ENCODE results near the gene TUBA8.

GRCh38 chr22:11859513-11859965, 3668.5 kb upstream of the OR11H1 start:
- PRO-cap = no peak

GRCh38 chr22:12601796-12602670, 2926.0 kb upstream of the OR11H1 start:
- PRO-cap = no peak

GRCh38 chr22:16581876-16582135, 10.8 kb downstream of the CCT8L2 start:
- PRO-cap = no peak

- PRO-cap = no peak
Observed at GRCh38 chr22:16679633-16680059, 87.0 kb upstream of the CCT8L2 start.

DNA sequence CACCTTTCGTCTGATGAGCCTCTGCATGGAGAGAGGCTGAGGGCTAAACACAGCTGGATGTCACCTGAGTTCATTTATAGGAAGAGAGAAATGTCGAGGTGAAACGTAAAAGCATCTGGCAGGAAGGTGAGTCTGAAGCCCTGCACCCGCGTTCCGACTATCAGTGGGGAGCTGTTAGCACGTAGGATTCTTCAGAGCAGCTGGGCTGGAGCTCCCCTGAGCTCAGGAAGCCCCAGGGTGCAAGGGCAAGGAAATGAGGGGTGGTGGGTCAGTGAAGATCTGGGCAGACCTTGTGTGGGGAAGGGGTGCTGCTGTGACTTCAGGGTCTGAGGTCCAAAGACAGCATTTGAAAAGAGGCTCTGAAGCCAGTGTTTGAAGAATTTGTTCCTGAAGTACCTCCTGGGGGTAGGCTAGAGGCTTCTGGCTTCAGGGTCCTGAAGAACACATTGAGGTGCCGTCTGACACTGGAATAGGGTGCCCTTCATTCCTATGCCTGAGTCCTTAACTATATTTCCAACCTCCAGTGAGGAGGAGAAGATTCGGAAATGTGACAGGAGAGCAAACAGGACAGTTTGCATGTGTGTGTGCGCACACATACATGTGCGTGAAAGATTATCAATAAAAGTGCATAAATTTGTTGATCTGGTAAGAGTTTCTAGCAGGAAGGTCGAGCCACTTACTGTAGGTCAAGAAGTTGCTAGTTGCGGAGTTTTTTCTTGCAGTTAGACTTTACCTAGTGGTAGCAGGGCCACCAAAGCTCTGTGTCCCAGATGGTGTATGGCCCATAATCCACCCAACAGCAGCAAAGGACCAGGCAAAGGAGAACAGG, 9.8 kb downstream of the TMEM121B start:
- PRO-cap = no peak

DNA sequence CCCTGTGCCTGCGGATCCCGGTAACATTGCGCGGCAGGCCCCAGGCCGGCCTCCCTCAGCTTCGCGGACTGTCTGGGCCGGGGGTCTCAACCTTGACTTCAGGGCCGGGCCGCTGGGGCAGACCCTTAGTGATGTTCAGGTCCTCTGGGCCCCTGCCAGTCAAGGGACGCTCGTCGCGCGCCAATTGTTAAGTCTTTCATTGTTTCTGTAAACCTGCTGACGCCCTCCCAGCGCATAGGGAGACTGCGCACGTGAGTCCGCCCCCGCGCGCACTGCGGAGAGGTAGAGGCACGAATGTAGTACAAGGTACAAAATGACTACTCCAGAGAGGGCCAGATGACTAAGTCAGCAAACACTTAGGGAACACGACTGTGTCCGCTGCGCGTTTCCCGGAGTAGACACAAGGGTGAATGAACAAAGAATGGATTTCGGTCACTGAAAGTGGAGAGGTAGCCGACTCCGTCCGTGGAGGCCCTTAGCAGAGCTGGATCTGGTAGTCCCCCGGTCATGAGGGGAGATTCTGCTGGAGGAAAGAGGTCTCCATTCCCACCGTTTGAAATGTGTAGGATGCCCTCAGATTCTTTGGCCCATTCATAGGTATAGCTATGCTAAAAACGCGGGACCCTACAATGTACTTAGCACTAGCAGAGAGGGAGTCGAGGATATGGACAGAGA, 592 bp upstream of the HDHD5 start:
- PRO-cap = no peak

DNA sequence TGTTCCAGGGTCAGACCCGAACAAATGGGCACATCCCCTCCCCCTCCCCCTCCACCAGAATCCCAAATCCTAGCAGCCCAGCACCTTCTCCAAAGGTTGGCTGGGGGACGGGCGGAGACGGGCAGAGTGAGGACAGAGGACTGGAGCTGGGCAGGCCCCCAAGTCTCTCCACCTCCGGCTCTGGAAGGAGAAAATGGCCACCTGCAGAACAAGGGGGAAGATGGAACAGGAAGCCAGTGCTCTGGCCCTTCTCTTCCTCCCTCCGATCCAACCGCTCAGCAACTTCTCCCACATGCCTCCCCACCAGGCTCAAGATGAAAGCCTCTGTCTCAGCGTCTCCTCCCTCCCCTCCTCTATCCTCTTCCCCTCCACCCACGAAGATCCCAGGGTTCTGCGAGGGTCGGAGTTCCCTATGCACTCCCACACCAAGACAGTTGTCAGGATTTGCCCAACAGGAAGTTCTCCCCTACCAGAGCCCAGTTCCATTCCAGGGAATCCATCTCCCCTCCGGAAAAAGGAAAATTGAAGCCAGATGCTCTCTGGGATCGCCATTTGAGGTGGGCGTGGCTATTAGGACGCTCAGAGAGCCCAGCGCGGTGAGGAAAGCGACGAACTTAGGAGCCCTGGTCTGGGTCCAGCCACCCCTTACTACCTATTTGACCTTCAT, 20.0 kb downstream of the ADA2 start:
- PRO-cap = no peak

DNA sequence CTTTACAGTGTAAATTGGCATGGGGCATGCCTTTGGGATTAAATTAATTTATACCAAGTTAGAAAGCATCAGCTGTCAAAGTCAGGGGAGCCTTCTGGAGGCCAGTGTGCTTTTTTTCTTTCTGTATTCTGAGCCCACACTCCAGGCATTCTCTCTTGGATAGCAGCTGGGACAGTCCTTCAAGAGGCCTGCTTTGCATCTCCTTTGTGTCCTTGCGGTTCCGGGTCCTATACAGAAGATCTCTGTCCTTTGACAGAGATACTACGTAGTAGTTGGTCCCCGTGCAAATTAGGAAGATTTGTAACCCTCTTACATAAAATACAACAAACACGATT, 91.1 kb upstream of the SLC25A18 start:
- PRO-cap = no peak

DNA sequence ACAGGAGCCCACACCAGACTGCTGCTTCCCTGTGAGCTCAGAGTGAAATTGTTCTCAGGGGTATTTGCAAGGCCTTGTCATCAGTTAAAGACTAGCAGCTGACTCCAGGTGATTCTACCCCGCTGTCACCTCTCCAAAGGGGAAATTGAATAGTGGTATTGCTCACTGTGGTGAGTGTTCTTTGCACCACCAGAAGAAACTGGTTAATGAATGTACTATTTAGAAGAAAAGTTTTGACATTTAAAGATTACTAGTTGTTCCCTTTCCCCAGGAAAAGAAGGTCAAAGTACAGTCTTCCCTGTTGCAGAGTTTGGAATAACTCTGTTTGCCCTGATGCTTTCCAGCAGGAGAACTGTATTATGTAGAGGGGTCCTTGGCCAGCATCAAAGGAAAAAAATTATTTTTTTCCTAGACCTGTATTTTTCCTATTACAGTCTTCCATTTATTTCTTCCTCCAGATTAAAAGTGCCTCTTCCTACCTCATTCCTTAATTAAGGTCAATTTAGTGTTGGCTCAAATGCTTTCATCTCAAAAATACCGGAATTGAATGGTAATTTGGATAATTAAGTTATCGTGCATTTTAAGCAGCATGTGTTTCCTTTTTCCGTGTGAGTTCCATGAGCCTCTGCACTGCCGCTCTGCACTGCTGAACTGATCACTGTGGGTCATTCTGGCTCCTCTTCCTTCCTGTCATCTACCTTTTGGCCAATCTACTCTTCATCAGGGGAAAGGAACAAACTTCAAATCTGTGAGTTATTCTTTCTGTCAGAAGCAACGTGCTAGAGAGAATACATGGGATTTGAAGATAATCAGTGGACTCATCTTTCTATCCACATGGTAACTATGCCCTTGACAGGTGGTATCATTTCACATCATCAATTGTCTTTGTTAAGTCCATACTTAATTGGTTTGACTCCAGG, 41.6 kb downstream of the BID start:
- PRO-cap = no peak

GRCh38 chr22:17779102-17779950, 5.1 kb upstream of the BID start:
- PRO-cap = no peak

- PRO-cap = no peak
Observed at GRCh38 chr22:17785066-17785572, 10.8 kb upstream of the BID start.

DNA sequence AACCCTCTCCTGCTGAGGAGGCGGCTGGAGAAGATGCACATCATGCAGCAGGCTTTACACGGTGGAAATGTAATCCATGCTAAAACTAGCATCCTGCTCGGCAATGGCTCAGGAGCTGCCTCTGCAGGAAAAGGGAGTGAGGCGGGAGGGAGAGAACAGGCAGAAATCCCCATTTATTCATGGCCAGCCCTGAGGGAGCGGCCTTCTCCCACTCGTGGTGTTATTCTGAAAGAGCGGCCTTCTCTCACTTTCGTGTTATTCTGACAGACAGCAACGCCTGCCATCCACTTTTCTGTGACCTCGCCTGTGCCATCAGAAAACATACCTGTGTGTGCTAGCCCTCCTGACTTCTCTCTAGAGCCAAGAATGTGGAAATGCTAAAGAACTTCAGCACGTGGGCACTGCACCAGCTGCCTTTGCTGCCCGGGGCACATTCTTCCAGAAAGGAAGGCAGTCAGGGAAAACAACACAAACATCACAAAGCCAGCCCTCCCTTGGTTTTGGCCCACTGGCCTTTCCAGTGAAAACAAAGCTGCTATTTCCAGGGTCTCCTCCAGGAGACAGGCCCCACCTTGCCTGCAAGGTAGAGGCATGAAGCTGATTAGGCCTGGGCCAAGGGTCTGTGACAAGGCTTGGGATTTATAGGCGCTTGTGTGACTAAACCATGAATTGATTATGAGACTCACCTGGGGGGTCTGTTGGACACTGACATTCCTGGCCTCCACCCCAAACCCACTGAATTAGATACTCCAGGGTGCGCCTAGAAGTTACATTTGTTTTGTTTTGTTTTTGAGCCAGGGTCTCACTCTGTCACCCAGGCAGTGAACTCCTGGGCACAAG, 63.0 kb upstream of the BID start:
- PRO-cap = no peak

GRCh38 chr22:17910415-17911348, 113.7 kb downstream of the MICAL3 start:
- PRO-cap = no peak

DNA sequence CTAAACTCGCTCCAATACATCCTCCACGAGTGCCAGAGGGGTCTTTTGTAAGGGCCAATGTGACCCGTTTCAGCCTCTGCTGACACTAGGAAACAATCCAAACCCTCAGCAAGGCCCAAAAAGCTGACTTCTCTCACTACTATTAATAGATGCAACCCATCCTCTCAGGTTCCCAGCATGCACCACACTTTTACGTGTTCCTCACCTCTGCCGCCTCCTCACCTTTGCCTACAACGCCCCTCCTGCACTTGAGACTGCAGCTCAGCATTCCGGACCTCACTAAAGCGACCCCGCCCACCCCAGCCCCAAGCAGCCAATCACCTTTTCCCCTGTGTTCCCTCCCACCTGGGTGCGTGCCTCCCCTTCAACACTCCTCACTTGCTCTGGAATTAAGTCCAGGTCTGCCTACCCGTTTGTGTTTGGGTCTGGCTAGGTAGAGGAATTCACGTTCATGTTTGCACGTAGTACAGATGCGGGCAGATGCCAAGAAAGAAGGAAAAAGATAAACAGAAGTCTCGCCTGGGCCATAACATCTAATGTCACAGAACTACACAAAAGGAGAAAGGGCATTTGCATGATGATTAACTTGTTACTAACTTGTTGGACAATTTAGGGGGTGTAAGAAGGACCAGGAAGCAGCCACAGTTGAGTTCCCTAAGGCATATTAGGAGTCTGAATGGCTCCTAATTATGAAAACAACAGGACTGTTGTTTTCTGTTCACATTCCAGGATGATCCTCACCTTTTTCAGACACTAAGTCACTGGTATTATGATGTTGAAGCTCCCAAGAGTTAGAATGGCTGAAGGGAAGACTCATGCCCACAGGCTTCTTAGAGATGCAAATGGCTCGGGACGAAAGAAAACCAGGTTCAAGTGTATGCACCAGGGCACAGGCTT, 102.3 kb downstream of the MICAL3 start:
- PRO-cap = no peak

DNA sequence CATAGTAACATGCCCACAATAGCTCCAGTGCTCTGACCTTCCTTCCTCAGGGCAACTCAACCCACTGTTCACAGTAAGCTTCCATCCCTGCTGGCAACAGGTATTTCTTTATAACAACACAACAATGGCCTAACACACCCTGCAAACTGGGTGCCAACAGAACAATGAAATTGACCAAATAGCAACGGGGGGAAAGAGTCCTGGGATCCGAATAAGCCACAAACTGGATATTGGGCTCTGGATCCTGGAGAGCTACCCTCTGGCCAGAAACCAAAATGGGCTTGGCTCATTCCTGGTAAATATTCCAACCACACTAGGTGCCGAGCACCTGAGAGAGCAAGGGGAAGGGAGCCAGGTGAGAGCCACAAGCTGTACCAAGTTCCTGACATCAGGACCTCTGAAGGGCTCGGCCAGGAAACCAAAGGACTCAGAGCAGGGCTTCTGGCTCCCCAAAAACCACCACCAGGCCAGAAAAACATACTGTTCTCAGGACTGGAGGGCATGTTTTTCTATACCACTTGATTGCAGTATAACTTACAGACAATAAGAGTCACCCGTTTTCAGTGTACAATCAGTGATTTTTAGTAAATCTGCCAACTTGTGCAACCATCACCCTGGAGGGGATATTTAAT, 99.4 kb downstream of the MICAL3 start:
- PRO-cap = no peak

GRCh38 chr22:17949287-17949737, 75.0 kb downstream of the MICAL3 start:
- PRO-cap = no peak

DNA sequence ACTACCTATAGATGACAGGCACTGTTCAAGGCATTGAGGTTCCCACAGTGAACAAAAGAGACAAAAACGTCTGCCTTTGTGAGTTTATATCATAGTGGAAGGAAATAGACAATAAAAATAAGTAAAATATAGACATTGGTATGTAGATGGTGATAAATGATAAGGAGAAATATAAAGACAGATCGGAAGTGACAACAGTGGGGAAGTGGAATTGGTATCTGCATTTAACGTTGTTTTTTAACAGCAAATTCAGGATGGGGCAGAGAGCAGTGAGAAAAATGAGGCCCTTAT, 727 bp upstream of the PEX26 start:
- PRO-cap = no peak

GRCh38 chr22:18079182-18079434, 1.3 kb downstream of the PEX26 start:
- PRO-cap = no peak

DNA sequence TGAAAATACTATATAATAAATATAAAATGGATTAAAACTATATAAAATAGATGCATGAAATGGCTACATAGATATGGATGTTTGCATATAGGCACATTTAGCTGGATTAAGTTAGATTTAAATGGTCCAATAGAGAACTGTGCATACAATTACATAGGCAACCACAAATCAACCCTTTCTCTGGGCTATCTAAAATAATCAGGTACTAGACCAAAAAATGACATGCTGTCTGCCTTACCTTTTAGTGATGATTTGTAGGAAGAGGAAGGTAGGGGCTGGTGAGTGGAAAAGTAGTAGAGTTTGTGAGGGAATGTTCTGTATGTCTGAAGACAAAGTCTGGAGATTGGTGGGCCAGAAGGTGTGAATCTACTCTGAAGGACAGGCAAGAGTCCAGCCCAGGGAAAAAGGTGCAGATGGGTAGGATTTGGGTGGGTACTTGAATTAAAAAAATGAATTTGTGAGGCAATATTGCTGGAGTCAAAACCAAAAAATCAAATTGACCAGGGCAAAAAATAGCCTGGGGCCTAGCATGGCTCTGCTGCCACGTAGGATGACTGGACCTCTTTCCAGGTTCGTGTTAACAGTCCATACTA, 11.7 kb upstream of the TUBA8 start:
- PRO-cap = no peak

DNA sequence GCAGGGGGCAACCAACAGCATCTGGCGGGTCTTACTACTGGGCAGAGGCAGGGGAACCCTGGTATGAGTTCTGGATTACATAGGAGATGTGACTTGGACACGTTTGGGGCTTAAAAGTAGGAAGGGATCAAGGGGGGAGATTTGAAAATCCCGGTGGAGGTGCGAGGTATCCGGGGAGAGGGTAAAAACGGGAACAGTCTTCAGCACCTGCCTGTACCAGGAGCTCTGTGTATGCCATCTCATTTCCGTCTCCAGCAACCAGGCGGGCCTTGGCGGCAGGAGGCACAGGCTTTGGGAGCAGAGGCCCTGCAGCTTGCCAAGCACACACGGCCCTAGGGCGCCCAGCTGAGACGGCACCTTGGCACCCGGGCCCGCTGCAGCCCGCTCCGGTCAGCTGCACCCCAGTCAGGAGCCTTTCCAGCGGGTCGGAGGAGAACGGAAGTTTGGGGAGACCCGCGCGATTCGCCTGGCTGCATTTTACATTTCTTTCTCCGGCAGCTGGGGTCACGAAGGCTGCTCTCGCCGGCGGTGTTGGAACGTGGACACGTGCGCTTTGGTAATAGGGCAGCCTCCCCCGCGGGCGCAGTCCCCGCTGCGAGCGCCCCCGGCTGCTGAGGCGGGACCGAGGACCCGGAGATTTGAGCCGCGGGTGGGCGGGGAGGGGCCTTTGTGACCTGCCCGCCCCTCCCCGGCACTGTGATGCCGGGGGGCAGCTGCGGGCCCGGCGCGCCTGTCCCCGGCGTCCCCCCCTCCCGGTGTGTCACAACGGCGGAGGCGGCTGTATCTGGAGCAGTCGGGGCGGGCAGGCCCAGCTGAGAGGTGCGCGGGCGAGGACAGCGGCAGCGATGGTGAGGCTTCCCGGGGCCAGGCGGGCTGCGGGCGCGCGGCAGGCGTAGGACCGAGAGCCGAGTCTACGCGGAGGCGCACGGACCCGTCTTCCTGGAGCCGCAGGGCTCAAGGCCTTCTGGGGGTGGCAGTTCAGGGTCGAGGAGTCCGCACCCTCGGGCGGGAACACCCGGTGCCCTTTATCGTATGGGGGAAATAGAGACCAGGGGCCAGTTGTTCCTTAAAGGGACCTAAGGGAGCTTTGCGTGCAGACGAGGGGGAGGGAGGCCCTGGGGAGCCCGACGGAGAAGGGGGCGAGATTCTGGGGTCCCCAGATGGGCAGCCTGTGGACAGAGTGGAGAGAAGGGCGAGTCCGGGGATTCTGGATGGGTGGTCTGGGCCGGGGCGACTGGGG, at the start of gene TUBA8:
Gene TUBA8 (plus strand): TSS at position 789 of the 1,240 bp plus-strand sequence.
- PRO-cap = no peak

All from SUDHL5 (cell line).